Metastatic Liver Carcinoma in the Adrenal Gland (tissue), 2 donors: ENCODE data around the gene AGBL1.

GRCh38 chr15:85500573-85501136 lies 120.3 kb downstream of the AKAP13 start:
- PRO-cap, 2 experiments: no peak in any of the 2 experiments

- PRO-cap, 2 experiments: no peak in any of the 2 experiments
These were observed 64.6 kb downstream of the KLHL25 start for GRCh38 chr15:85729803-85730872.

GRCh38 chr15:85745959-85746473 lies 48.7 kb downstream of the KLHL25 start:
- PRO-cap, 2 experiments: no peak in any of the 2 experiments

GRCh38 chr15:85765678-85766582 lies 28.8 kb downstream of the KLHL25 start:
- PRO-cap, 2 experiments: peak in 1 of 2 experiments; most common plus-strand start chr15:85766267 (in 1); most common minus-strand start chr15:85766064 (in 1)

DNA sequence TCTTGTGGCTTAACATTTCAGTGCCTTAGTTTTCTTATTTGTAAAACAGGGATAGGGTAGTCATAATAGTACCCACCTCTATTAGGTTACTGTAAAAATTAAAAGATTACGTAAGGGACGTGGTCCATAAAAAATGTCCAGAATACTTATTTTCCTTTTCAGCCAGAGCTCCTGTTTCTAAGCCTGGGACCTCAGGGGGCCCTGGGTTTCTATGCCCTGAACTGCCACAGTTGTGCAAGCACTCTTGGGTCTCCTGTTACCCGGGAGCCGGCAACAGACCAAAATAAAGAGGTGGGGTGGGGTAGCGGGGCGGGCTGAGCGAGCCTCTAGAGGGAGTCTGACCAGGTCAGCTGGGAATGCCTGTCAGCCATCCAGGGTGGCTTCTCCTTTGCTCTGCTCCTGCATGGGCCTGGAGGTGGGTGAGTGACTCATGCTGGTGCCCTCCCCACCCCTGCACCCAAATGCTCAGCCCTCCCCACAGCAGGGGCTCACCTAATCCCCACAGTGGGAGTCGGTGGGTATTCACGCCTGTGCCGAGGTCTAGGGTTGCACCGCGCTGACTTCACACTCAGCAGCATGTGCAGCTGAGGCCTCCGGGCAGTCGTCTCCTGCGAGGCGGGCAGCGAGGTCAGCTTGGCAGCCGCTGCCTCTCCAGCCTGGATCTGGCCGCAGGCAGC lies at the start of gene AGBL1:
AGBL1 (plus strand) TSS at position 600 of the 677 bp plus-strand sequence.
- PRO-cap, 2 experiments: no peak in any of the 2 experiments

DNA sequence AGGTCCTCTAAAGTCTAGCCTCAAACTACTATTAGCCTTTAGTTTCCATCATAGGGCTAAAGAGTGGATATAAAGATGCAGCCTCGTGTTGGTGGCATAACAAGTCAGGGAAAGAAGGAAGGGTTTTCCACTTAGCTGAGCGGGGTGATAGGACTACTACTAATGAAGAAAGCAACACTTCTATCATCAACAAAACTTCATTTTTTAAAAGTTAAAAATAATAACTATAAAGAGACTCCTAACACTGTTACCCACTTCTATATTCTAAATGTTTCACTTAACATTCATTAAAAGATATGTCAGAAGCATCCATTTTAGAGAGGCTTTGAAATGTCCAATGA lies 1084.3 kb downstream of the AGBL1 start:
- PRO-cap, 2 experiments: no peak in any of the 2 experiments

- PRO-cap, 2 experiments: no peak in any of the 2 experiments
These were observed 307.2 kb downstream of the NTRK3 start for GRCh38 chr15:87949240-87949783.

- PRO-cap, 2 experiments: no peak in any of the 2 experiments
These were observed 3.4 kb downstream of the AEN start for GRCh38 chr15:88624144-88625336.

GRCh38 chr15:88708542-88709122 lies 69.8 kb downstream of the ISG20 start:
- PRO-cap, 2 experiments: no peak in any of the 2 experiments

DNA sequence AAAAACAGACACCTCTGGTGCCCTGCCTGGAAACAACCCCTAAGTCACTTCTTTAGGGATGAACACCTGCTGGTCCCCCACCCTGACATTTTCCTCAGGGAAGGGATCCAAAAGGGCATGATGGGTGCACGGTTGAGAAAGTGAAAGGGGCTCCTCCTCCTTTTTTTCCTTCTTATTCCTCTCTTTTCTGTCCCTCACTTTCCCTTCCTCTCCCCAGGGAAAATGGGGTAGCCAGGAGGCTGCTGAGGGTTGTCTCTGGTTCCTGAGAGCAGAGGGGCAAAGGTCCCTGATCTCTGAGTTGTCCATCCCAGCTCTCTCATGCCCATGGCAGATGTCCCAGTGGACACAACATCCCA lies 82.1 kb downstream of the ISG20 start:
- PRO-cap, 2 experiments: no peak in any of the 2 experiments

GRCh38 chr15:89051685-89052424 lies 36.4 kb upstream of the ABHD2 start:
- PRO-cap, 2 experiments: no peak in any of the 2 experiments

GRCh38 chr15:89128781-89130024 lies 40.9 kb downstream of the ABHD2 start:
- PRO-cap, 2 experiments: no peak in any of the 2 experiments

DNA sequence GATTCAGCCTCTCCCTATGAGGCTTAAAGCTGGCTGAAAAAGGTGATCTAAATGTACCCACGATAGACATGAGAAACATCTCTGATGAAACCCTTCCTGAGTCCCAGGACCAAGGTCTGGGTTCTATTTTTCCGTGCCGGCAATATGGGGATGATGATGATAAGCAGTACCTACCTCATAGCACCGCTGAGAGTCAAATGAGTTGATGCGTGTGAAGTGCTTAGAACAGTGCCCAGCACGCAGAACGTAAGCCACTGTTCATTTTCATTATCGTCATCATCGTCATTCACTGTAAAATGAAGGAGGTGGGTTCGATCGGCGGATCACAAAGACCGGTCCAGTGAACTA lies 44.4 kb downstream of the RLBP1 start:
- PRO-cap, 2 experiments: no peak in any of the 2 experiments

DNA sequence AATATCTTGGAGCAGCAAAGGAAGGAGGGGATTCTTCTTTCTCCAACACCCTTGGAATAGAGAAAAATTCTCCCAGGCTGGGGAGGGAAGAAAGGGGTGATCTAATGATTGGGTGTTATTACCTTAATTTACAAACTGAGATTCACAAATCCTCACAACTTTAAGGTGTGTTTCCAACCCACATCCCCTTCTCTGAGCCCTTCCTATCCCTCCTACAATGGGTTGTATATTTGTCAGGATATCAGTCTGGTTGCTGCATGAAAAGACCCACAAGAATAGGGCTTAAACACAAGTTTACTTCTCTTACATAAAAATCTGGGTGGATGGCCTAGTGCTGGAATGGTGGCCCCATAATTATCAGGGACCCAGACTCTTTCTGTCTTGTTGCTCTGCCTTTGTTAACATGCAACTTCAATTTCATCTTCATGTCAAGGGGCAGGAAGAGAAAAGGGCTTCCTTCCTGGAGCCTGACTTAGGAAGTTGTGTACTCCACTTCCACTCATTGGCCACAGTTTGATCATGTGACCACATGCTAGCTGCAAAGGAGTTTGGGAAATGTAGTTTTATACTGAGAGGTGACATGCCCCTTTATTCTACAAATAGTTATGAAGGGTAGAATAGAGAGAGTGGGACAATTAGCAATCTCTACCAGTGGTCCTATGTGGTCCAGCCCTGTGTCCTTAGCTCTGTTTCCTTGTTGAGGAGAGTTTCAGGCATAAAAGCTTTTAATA lies 39.4 kb downstream of the RHCG start:
- PRO-cap, 2 experiments: peak in 1 of 2 experiments; most common minus-strand start position 474 of the sequence (in 1)

- PRO-cap, 2 experiments: no peak in any of the 2 experiments
These were observed 797 bp downstream of the TICRR start for GRCh38 chr15:89575788-89576743.

DNA sequence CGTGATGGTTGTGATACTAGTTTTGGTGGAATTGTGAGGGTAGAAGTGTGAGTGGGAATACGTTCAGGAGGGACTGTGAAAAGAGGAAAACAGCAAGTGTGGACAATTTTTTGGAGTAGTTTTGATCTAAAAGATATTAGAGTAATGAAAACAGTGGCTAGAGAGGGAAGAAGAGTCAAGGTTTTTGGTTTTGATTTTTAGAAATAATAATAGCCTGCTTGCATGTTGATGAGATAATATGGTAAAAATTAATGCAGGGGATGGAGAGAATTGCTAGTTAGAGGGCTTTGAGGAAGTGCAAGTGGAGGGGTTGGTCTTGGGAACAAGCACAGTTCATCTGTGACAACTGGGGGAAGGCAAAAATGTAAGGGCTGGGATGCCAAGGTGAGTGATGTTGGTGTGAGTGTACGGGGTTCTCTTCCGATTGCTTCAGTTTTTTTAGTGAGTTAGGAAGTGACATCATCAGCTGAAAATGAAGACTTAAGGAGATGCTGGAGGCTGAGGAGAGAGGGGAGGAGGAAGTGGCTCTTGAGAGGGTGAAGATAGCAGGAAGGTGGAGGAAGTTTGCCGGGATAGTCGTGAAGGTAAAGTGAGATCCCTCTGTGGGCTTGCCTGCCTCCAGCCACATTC lies 12.6 kb downstream of the TICRR start:
- PRO-cap, 2 experiments: no peak in any of the 2 experiments

- PRO-cap, 2 experiments: no peak in any of the 2 experiments
These were observed 10.8 kb downstream of the ANPEP start for GRCh38 chr15:89803472-89804663.

GRCh38 chr15:89821922-89822448 lies 7.3 kb upstream of the ANPEP start:
- PRO-cap, 2 experiments: no peak in any of the 2 experiments

GRCh38 chr15:89899547-89900440 lies 6.0 kb upstream of the AP3S2 start:
- PRO-cap, 2 experiments: no peak in any of the 2 experiments

GRCh38 chr15:89903621-89903988 lies 9.1 kb downstream of the ARPIN start:
- PRO-cap, 2 experiments: no peak in any of the 2 experiments